Bronchial epithelial cell (primary cell): ENCODE measurements around a stretch of chr1.

DNA sequence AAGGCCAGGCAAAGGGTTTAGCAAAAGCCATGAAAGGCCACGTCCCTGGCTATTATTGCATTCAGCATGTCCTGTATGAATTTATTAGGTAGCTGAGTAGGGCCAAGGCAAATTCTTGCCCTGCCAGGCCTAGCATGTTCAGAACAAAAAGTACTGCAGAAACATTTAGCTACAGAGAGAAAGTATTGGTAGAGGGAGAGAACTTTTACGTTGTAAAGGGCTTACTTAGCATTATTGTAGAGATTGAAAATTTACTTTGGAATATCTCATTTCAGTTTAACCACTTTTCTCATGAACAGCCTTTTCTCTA is 94.4 kb downstream of the PATJ start:
- RRBS, 2 experiments = no CpG with 5 or more reads among the region's 2 CpGs

- RRBS, 2 experiments = no CpG with 5 or more reads among the region's 26 CpGs
Measured at GRCh38 chr1:62318322-62318741, 902 bp downstream of the KANK4 start.

DNA sequence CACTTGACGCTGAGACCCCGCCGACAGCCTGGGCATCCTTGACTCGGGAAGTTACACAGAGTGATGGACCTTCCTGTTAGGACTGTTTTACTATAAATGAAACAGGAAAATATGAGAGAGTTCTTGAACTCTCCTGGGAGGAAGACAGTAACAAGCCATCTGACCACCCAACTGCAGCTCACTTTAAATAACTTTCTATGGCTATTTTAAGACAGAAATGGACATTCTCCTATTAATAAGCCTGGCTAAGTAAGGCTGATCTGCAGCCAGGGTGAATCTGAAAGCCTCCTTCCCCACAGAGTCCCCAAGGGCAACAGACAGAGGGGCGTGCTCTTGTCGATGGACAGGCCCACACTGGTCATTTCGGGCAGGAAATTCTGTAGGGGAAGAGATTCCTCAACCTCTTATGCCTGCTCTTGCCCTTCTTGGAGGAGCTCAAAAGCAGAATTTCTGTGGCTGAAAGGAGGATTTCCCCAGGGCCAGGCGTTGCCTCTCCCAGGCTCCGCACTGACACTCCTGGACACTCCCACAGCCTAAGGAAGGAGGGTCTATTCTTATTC is 17.7 kb upstream of the KANK4 start:
- RRBS, 2 experiments = no CpG with 5 or more reads among the region's 9 CpGs

GRCh38 chr1:62438041-62438689 is 1.3 kb downstream of the USP1 start:
- RRBS, 2 experiments = no CpG with 5 or more reads among the region's 9 CpGs

DNA sequence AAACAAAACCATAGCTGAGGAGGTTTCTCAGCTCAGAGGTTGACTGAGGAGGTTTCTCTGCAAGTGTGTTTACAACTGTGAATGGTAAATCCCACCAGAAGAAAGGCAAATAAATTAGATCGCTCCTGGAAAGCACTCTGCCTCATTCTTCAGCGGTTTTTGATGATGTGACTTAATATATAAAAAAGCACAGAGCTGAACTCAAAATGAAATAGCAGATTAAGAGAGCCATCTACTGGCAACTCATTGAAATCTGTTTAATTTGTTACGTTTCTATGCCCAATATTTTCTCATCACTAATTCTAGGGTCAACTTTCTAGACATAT is 37.5 kb upstream of the ATG4C start:
- RRBS, 2 experiments = no CpG with 5 or more reads among the region's 3 CpGs

- RRBS, 2 experiments = no CpG with 5 or more reads among the region's 5 CpGs
Measured at GRCh38 chr1:63012379-63012914, 228.5 kb downstream of the ATG4C start.

DNA sequence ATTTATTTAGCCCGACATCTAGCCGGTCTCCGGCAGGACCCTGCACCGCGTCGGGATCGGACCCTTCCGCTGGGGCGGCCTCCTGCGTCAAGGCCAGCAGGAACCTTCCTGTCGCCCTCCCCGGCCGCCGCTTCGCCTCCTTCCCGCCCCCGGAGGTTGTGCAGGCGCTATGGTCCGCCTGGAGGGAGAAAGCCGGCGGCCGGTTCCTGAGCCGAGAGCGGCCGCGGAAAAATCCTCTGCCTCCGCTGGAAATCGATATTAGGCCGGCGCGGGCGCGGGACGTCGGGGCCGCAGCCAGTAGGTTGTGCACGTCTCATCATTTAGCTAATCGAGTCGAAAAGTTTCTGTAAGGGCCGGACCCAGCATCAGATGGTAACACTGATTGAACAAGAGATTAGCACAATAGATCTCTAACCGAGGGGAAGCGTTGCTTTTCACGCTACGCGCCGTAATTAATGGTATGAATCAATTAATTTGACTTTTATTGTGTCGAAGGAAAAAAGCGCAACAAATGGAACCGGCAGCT is 2.7 kb upstream of the FOXD3 start:
- RRBS, 2 experiments = 6 to 7% methylated on average over 29 of the region's 49 CpGs

DNA sequence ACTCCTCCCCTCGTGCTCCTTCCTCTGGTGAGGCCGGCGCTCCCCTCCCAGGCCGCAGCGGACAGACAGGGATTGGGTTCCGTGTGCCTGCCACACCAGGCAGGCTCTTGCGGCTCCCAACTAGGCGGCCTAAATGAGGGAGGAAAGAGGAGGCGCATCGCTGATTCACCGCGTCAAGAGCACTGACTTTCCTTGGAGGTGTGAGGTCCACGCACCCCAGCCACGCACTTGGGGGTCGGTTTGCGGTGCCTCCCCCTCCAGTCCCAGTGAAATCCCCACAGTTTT is 1.4 kb upstream of the FOXD3 start:
- RRBS, 2 experiments = no CpG with 5 or more reads among the region's 16 CpGs

- RRBS, 2 experiments = no CpG with 5 or more reads among the region's 15 CpGs
Measured at GRCh38 chr1:63703126-63704145, 70.4 kb upstream of the ROR1 start.

- RRBS, 2 experiments = no CpG with 5 or more reads among the region's 6 CpGs
Measured at GRCh38 chr1:63829617-63830134, 55.9 kb downstream of the ROR1 start.

- RRBS, 2 experiments = no CpG with 5 or more reads among the region's 5 CpGs
Measured at GRCh38 chr1:63912591-63912973, 138.8 kb downstream of the ROR1 start.

DNA sequence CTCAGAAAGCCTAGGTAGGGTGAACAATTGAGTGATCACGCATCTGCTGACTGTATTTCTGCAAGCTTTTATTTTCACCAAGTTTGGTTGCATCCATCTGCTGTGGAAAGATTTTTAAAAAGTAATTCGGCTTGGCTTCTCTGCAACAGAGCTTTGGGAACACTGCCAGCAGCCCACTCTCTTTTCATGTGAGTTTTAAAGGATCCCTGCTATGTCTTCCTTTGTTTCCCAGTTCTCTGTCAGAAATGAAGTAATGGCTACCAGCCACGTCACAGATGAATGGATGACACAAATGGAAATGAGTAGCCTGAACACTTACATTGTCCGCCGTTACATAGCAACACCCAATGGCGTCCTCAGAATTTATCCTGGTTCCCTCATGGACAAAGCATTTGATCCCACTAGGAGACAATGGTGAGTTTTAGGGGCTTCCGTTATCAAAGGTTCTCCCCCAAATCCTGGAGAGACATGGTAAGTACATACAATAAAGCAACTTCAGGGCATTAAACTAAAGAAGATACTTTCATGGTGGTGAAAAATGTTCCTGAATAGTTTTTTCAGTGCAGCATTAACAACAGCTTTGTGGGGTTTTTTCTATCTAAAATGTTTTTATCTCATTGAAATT is 80.5 kb upstream of the RAVER2 start:
- RRBS, 2 experiments = no CpG with 5 or more reads among the region's 7 CpGs

GRCh38 chr1:64829348-64830172 is 84.7 kb downstream of the RAVER2 start:
- RRBS, 2 experiments = no CpG with 5 or more reads among the region's 9 CpGs

DNA sequence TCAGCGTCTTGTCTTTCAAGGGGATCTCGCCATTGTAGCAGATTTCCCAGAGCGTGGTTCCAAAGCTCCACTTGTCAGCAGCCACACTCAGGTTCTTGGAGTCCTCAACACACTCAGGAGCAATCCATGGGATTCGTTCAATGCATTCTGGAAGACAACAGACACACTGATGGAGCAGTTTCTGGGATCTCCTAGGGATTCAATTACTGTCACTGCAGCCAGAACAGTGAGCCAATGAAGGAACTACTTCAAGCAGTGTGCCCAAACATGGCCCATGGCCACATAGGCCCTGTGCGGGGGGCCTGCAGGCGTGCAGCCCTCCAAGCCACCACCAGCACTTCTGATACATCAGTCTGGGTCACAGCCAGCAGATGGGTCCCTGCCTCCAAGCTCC is 99.2 kb downstream of the RAVER2 start:
- RRBS, 2 experiments = no CpG with 5 or more reads among the region's 6 CpGs

GRCh38 chr1:64894795-64895160 is 71.6 kb downstream of the JAK1 start:
- RRBS, 2 experiments = no CpG with 5 or more reads among the region's 4 CpGs

DNA sequence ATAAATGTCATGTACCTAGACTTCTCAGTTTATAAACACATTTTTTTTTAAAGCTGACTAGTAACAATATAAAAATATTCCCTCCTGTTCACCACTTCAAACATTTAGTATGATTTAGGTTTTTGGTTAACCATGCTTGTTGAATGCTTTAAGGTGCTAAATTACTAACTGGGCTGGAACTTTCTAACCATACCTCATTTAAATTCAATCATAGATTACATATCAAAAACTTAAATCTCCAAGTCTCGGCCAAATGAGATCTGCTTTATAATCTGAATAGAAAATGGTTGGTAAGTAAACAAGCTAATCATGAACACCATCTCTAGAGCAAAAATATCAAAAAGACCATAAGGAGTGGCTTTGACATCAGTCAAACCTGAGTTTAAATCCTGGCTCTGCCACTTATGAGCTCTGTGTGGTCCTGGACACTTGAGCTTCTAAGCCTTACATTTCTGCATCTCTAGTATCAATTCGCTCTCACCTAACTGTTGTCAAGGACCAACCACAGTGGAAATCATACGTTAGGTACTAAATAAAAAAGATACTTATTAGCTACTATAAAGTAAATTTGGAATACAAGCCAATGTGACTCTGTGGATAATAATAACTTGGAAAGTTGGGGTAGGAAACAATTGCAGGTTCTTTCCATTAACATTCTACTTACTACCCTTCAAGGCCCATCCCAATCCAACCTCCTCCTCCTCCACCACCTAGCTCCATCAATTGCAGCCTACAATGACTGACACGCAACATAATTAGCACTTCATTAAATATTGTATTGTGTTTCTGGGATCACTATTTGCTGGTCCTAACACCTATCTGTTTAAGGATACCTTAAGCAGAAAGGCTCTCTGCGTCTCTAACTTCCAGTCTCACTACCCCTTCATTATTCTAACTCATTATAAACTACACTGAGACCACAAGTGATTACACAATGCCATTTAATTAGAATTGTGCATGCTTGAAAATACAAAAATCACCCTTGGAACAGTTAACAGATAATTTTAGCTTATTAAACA is 43.6 kb downstream of the JAK1 start:
- RRBS, 2 experiments = no CpG with 5 or more reads among the region's 5 CpGs

GRCh38 chr1:64927162-64927773 is 39.1 kb downstream of the JAK1 start:
- RRBS, 2 experiments = no CpG with 5 or more reads among the region's 8 CpGs

DNA sequence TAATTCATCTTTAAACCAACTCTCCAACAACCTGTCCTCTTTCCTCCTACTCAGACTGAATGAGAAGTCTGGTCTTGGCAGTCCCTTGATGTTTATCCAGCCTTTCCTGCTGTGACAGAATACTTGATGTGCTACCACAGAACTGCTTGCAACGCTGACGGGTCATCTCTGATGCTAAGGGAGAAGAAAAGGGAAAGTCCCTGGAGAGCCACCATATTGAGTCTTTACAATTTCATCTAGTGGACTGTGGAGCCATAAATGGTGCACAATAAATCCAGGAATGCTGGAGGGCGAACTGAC is 30.8 kb downstream of the JAK1 start:
- RRBS, 2 experiments = no CpG with 5 or more reads among the region's 3 CpGs

- RRBS, 2 experiments = no CpG with 5 or more reads among the region's 14 CpGs
Measured at GRCh38 chr1:64962265-64963022, 3.9 kb downstream of the JAK1 start.

- RRBS, 2 experiments = no CpG with 5 or more reads among the region's 5 CpGs
Measured at GRCh38 chr1:65141274-65141896, 6.6 kb upstream of the AK4 start.